ENCODE data around the genes KRT20, KRTAP2-2, KRTAP4-12, KRTAP4-6 and KRTAP9-8.

DNA sequence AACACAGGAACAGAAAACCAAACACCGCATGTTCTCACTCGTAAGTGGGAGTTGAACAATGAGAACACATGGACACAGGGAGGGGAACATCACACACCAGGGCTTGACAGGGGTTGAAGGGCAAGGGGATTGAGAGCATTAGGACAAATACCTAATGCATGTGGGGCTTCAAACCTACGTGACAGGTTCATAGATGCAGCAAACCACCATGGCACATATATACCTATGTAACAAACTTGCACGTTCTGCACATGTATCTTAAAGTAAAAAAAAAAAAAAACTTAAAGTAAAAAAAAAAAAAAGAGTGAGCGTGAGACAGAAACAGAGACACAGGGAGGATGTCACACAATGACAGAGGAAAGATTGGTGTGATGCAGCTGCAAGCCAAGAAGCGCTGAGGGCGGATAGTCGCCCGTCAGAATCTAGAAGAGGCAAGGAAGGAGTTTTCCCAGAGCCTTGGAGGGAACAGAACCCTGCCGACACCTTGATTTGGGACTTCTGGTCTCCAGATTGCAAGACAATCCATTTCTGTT lies 27.4 kb upstream of the TNS4 start:
- PRO-cap, result no peak

- PRO-cap, result no peak
These were observed 11.7 kb downstream of the CCR7 start for GRCh38 chr17:40553354-40554182.

DNA sequence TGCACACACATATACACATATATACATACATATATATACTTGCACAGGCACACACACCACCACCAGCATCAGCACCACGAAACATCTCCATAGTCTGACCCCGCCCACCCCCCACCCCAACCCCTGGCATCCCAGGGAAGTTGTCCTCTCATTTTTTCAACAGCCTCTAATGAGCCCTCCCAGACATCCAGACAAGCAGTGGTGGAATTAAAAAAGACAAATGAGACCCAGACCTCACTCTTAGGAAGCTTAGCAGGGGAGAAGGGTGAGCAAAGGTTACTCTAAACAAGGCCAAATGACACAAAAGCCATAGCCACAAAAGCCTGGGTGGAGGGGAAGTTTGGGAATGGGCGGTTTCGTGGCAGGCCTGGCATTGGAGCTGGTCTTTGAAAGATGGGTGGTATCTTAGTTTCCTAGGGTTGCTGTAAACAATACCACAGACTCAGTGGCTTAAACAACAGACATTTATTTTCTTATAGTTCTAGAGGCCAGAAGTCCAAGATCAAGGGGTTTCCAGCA lies 39.1 kb downstream of the SMARCE1 start:
- PRO-cap, result no peak

DNA sequence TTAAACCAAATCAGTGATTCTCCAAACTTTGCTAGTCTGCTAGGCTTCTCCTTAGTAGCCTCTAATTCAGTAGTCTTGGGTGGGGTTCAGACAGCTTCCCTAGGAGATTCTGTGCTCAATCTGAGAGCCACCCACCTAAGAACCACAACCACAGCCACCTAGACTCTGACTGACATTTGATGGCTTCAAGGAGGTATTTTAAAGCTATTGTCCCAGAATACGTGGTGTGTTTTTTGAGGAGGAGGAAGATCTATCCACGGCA lies 25.2 kb downstream of the SMARCE1 start:
- PRO-cap, result no peak

DNA sequence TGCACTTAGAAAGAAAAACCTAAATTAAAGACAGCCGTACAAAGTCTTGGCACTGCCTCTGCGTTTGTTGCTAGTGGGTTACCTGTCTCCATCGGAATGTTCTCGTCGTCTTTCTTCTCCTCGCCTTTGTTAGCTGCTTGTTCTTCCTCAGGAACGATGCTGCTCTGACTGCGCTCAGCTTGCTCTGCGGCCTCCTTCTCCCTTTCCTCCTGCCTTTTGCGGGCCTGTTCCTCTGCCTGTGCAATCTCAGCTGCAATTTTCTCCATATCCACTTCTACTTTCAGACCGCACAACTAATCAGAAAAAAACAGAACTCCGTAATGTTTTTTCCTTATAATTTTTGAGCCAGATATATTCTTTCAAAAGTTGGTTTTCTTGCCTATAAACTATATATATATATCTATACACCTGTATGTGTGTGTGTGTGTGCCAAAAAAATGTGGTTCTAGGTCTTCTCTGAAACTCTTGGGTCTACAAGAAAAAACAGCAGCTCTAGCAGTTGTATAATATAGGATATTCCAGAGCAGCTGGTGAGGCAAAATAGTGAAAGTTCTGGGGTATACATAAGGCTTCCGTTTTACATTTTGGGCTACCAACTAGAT lies 16.9 kb downstream of the SMARCE1 start:
- PRO-cap, result no peak

DNA sequence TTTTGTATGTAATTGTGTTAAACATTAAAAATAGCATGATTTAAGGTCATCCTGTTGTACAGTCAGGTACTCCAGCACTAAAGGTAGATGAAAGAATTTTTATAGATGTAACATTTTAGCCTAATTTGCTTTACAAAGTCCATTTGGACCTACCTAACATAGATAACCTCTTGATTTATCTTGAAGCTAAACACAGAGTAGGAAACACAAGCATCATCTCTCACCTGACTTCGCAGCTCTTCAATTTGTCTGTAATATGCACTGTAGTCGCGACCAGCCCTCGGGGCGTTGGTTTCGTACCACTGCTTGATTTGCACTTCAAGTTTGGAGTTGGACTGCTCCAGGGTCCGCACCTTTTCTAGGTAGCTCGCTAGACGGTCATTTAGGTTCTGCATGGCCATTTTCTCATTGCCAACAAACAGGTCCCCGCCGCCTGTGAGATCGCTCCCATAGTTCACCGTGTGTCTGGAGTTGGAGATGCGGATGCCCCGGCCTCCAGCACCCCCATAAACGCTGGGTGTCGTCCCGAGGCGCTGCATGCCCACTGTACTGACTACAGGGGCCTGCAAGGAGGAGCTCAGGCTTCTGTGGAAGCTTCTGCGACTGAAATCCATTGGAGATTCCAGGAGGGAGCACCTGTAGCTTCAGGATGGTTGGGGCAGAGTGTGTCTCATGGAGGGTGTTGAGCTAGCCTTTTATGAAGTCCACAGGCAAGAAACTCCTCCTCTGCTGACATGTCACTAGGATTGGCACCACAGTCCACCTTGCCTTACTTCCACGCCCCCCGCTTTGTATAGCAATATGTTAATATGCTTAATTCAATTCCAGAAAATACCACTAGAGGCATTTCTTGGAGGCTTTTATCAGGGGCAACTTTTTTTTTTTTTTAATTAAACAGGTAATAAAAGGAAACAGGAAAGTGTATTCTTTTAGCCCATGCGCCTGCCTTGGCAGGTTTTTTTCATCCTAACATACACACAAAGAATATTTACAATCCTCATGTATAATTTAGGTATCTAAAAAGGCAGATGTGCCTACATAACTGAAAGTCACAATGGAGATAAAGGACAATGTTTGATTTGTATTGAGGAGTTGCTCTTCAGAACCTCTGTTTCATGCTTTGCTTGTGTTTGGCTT lies at the start of gene KRT20:
Gene KRT20 (minus strand): TSS at position 671 of the 1,137 bp plus-strand sequence.
- PRO-cap, result no peak

DNA sequence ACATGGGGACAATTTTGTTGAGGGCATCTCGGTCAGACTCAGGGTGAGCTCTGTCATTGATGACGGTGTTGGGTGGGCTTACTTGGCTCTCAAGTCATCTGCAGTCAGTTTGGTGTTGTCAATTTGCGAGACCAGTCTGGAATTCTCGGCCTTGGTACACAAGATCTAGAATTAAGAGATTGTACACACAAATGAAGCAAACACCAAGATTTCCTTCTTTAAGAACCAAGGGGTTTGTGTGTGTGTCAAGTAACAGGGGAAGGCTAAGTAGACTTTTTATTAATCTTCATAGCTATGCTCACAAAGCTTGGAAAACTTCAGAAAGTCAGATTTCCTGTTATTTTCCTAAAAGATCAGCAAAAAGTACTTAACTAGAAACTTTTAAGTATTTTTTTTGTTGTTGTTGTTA lies 2.4 kb downstream of the KRT39 start:
- PRO-cap, result no peak

DNA sequence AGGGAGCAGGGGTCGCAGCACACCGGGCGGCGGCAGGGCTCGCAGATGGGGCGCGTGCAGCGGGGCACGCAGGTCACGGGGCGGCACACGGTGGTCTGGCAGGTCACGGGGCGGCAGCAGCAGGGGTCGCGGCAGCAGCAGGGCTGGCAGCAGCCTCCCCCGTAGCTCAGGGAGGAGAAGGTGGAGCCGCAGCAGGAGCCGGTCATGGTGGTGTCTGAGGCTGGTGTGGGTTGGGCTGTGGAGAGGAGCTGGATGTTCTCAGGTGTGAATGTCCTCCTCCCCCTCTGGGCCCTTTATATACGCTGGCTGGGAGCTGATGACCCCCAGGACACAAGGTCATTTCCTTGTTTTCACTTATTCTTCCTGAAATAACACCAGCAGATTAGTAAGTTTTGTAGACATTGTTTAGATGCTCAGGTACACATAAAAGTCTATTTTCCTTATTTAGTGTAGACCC lies at the start of gene KRTAP2-2:
Gene KRTAP2-2 (minus strand): TSS at position 225 of the 457 bp plus-strand sequence.
- PRO-cap, result no peak

- PRO-cap, result no peak
These were observed at the start of gene KRTAP4-12 for GRCh38 chr17:41123942-41124401. Gene KRTAP4-12 (minus strand): TSS chr17:41124182.

- PRO-cap, result no peak
These were observed at the start of gene KRTAP4-6 for GRCh38 chr17:41140264-41140732. Gene KRTAP4-6 (minus strand): TSS chr17:41140544.

GRCh38 chr17:41237777-41238210 lies at the start of gene KRTAP9-8:
Gene KRTAP9-8 (plus strand): TSS chr17:41237999.
- PRO-cap, result no peak

- PRO-cap, result no peak
These were observed 827 bp upstream of the KRT15 start for GRCh38 chr17:41519014-41520419.

GRCh38 chr17:41615369-41615883 lies 2.9 kb upstream of the KRT16 start:
- PRO-cap, result no peak

GRCh38 chr17:41655187-41656338 lies 31.2 kb upstream of the KRT17 start:
- PRO-cap, result bidirectional peak, plus-strand start at chr17:41655917, minus-strand start at chr17:41655621

GRCh38 chr17:41656339-41656838 lies 32.0 kb upstream of the KRT17 start:
- PRO-cap, result no peak

GRCh38 chr17:41687869-41688306 lies 797 bp upstream of the EIF1 start:
- PRO-cap, result no peak

DNA sequence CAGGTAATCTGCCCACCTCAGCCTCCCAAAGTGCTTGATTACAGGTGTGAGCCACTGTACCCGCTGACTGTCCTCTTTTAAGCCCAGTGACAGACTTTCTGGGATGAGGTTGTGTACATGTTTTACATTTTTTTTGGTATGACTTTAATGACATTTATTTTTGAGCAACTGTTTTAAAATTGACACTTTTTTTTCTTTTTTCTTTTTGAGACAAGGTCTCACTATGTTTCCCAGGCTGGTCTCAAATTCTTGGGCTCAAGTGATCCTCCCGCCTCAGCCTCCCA lies 16.0 kb upstream of the HAP1 start:
- PRO-cap, result no peak

GRCh38 chr17:41781254-41782106 lies 5.0 kb downstream of the JUP start:
- PRO-cap, result no peak

DNA sequence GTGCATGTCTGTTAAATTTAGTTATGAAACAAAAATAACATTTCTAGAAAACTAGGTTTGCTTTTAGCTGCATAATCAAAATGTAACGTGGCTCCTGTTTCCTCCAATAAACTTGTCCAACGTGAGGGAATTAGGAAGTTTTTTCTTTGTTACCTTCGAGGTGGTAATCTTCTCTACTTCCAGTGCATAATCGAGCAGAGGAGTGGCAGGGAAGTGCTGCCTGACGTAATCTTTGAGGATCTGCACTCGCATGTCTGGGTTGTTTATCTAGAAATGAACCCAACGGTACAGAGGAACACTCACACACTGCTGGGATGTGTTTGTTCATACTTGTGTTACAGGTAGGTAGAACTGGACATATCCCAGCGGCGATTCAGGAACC lies 4.1 kb upstream of the KLHL11 start:
- PRO-cap, result no peak

GRCh38 chr17:41891930-41892520 lies 26.7 kb downstream of the ACLY start:
- PRO-cap, result no peak

Measured in trachea (tissue), 1 donor.